OVCAR3 (cell line): ENCODE measurements around a stretch of chr3.

DNA sequence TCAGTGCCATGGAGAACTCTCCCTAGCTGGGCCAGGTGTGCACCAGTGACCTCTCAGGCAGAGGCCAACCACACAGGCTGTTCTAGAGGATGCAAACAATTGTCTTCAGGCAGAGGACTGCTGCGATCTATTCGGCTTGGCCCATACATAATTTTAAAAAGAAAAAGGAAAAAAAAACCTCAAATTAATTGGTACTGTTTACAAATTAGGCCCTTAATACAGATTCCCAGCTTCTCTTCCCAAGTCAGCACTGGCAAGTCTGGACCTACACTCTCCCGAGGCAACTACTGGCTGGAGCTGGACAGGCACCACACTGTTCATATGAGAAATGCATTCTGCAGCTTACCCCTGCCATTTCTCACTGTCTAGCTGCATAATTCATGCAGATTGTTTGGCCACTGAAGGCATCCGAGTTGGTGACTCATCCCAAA, 45.1 kb downstream of the ROPN1B start:
- RRBS, result no CpG with 5 or more reads among the region's 4 CpGs

GRCh38 chr3:126129989-126130400, 46.1 kb upstream of the SLC41A3 start:
- RRBS, result no CpG with 5 or more reads among the region's 9 CpGs

DNA sequence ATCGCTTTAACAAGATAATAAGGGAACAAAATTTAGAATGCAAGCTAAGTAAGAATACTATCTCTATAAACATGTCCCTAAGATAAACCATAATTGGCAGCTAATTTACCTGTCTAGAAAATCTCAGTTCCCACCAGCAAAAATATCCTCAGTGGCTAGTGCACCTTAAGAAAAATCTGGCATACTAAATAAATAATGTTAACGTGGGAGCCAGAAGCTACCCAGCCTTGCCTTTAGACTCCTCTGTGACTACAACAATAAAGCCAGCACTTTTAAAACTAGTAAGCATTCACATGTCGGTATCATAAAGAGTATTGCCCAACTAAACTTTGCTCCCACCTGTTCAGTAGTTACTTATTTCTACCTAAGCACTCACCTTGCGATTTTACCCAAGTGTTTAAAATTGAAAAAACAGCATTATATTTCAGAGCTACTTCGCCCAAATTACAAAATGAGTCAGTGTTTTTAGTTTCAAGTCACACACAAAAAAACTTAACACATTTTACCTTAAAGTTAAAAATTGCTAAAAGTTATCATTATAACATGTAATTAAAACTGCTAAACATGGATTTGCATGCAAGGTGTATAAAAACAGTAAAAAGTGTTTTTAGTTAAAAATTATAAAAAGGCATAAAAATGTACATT, 12.8 kb downstream of the ALDH1L1 start:
- RRBS, result no CpG with 5 or more reads among the region's 5 CpGs

GRCh38 chr3:126345454-126346489, 11.4 kb downstream of the KLF15 start:
- RRBS, result no CpG with 5 or more reads among the region's 11 CpGs

DNA sequence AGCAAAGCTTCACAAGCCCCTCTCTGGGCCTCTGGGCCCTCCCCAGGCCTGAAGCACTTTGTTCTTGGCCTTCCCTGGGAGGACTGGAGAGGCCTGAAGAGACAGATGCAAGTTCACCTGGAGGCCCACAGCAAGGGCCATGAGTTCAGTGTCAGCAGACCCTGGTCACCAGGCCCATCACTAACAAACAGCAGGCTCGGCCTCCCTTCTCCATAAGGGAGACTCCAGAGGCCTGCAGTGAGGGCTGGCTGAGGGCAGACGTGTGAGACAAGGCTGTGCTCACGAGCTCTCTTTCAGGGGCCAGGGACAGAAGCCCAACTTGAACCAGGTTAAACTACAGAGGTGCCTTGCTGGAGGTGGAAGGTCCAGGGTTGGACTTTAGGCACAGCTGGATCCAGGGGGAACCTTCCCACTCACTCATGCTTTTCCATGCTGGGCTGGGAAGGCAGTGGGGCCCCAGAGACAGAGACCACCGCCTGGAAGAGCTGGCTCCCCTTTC, 18.9 kb downstream of the CFAP100 start:
- RRBS, result no CpG with 5 or more reads among the region's 4 CpGs

- RRBS, result no CpG with 5 or more reads among the region's 9 CpGs
Measured at GRCh38 chr3:126462166-126462569, 13.5 kb downstream of the ZXDC start.

GRCh38 chr3:126476127-126476884, 615 bp upstream of the ZXDC start:
- RRBS, result 2% methylated on average over 7 of the region's 65 CpGs

DNA sequence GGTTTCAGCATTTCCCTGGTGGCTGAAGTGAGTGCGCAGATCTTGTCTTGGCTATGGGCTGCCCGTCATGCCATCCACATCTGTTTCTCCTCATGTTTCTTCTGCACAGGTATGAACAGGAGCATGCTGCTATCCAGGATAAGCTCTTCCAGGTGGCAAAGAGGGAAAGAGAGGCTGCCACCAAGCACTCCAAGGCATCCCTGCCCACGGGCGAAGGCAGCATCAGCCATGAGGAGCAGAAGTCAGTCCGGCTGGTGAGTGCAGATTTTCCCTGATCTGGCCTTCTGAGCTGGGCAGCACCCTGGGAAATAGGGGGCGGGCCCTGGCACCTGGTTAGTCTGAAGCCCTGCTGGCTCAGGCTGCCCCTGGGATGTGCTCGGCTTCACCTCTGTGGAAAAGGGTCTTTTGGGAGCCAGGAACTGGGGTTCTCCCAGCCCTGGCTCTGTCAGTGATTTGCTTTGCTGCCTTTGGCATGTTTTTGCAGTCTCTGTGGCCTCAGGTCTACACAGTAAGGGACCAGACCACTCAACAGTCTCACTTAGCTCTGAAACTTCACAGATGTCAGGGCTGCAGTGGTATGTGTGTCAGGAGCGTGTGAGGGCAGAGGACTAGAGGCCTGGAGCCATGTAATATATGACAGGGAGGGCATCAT, 29.1 kb downstream of the CHCHD6 start:
- RRBS, result no CpG with 5 or more reads among the region's 8 CpGs

DNA sequence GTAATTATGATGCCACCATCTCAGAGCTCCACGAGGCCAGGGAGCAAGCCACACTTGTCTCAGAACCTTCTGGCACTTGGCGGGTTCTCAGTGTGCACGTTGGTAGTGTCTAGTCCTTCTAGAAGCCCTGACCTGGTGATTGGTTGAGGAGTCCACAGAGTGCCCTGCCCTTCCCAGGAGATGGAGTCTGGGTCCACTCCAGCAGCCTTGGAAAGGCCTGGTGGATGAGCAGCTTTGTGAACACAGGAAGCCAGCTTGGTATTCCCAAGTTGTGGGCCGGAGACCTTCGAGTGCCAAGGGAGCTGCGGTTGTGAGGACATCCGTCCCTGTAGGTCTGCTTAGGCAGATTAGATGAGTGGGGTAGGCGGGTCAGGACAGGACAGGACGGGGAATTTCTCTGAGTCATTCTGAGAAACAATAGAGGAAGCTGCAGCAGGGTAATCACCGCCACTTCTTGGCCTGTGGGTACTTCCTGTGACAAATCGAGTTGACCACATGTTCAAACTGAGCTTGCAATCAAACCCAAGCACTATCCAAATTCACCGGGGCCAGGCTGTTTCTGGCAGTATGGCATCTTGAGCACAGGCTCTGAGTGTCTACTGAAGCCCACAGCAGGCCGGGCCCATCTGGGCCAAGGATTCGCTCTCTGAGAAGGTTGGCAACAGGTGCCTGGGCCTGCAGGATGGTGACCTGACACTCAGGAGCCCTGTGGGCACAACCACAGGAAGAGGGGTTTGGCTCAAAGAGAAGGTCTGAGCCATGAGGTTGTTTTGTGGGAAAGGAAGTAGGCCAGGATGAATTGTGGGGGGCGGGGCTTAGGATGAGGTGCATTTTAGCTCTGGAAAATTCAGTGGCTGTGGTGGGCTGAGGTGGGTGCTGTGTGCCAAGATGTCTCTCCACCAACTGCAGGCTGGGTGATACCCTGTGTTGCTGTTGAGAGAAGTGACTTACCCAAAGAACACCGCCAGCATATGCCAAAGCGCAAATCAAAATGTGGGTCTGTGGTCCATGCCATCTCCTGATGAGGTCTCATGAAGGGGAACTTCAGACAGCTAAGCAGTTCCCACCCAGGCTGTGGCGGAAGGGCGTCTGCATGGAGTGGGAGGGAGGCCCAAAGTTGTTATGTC, 71.4 kb upstream of the PLXNA1 start:
- RRBS, result 90% methylated on average over 2 of the region's 19 CpGs

DNA sequence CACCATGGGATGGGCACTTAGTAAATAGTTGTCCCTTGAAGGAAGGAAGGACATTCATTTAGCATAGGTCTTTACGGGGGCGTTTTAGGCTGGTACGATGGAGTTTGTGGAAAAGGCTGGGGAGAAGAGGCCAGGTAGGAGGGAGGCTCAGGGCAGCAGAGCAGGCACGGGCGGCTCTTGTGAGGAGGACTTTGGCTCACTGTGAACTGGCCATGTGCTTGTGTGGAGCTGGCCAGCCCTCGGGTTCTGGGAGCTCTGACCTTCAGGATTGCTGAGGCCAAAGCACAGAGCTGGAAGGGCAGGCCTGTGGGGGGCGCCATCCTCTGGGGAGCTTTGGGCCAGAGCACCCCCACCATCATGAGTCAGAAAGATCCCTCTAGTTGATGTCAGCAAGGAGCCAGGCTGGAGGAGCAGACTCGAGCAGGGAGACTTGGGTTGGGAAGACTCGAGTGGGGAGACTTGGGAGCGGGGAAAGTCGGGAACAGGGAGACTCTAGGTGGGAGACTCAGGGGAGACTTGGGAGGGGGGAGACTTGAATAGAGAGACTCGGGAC, 37.8 kb upstream of the PLXNA1 start:
- RRBS, result no CpG with 5 or more reads among the region's 12 CpGs

DNA sequence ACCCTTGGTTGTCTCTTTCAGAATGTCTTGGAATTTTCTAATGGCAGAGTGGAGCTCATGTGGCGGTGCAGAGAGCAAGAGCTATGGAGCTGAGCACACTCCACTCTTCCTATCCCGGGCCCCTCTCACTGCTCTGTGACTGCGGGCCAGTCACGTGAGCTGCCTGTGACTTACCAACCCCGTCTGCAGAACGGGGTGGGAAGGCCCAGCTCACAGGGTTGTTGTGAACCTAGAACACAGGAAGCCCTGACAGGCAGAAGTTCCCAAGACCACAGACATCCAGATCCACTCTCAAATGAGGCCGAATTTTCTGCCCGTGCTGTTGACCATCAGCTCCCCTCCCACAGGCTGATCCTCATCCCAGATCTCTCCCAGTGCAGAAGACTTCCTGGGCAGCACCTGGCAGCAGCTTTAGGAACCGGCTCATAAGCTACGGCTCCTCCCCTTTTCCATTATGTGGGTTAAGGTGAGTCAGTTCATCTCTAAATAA, 35.4 kb upstream of the PLXNA1 start:
- RRBS, result no CpG with 5 or more reads among the region's 10 CpGs

DNA sequence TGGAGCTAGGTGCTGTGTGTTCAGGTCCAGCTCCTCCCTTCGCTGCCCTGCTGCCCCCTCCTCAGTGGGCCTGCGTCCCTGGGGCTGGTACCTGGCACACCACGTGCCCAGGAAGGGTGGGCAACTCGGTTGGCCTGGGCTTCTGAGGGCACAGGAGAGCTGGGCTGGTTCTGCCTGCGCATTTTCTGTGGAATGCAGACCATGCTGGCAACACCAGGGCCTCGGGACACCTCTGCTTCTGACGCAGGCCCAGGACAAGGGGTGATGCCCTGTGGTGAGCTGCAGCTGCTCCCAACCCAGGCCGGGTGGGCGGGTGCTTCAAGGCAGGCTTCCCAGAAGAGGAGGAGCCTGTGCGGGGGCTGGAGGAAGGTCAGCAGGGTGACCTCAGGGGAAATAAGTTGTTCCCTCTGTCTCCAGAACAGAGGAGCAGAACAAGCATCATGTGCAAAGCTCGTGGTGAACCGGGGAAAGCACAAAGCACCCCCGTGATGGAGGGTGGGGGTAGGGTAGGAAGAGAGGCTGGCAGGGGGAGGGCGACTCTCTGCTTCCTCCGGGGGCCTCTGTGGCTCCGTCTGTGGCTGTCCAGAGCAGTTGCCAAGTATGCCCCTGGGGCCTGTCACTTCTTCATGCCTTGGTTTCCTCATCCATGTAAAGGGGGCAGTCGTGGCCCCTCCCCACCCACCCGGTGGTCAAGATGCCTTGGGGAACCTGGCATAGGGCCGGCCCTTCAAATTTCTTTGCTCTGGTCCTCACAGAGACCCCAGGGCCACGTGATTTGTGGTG, 10.9 kb upstream of the PLXNA1 start:
- RRBS, result 86% methylated on average over 5 of the region's 20 CpGs

- RRBS, result no CpG with 5 or more reads among the region's 15 CpGs
Measured at GRCh38 chr3:127138615-127139134, 54.3 kb upstream of the PRR23E start.

DNA sequence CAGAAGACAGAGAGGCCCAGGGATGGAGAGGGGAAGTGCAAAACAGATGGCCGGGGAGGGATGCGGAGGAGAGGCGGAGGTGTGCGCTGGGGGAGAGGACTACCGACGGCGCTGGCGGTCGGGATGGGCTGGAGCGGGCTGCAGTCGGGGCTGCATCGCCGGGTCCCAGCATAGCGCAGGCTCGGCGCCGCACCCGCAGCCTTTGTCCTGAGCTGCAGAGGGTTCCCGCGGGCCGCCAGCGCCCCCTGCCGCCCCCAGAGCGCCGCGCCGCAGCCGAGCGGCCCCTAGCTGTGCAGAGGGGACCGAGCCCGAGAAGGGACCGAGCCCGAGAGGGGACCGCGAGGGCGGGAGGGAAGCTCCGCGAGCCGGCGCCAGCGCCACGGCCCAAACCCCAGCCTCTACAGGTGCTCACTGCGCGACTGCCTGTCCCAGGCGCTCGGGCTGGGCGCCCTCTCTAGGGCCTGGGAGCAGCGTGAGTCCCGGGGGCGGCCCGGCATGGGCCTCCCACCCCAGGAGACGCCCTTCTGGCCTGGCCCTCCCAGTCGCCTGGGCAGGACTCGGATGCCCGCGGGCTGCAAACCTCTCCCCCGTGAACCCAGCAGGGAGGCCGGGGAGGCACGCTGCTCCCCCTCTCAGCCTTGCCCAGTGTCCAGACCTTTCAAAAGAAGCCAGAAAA, 134.9 kb downstream of the TPRA1 start:
- RRBS, result 8% methylated on average over 15 of the region's 59 CpGs

GRCh38 chr3:127542243-127543274, 48.0 kb downstream of the TPRA1 start:
- RRBS, result no CpG with 5 or more reads among the region's 23 CpGs

- RRBS, result 0% methylated on average over 3 of the region's 72 CpGs
Measured at GRCh38 chr3:127671586-127672640, 839 bp upstream of the ABTB1 start.

- RRBS, result no CpG with 5 or more reads among the region's 26 CpGs
Measured at GRCh38 chr3:127675861-127676581, 3.3 kb downstream of the ABTB1 start.

DNA sequence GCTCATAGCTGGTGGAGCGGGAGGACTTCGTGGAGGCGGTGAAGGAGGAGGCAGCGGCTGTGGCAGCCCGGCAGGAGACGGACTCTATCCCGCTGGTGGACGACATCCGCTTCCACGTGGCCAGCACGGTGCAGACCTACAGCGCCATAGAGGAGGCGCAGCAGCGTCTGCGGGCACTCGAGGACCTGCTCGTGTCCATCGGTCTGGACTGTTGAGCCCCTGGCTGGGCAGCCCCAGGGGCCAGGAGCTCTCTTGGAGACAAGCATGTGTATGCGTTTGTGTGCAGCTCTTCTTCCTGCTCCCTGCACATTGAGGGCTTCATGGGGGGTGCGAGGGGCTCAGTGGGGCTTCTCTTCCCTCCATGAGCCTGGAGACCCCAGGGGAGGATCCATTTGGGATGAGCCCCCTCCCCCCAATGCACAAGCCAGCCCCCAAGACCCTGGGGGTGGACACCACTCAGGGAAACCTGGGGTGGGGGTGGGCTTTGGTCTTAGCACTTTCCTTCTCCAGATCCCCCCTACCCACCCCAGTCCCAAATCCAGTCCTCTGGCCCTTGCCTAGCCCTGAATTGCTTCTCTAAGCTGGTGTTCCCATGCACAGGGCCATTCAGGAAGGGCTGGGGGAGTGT, 7.6 kb downstream of the ABTB1 start:
- RRBS, result no CpG with 5 or more reads among the region's 20 CpGs

DNA sequence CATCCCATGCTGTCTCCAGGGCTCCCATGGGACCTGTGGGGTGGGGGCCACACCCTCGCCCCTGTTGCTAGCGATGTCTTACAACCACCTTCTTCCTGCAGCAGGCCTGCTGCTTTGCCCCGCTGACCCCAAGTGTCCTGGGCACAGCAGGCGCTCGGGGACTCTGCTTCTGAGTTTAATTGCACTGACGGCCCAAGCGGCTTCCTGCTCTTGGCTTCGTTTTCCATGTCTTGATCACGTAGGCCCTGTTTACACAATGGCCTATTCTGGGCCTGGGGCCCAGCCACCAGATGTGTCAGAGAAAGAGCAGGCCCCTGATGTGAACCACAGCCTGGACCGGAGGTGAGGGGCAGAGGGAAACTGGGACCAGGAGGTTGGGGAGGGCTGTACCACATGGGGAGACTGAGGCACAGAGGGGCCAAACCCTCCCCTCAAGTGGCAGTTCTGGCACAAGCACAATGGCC, 25.1 kb downstream of the ABTB1 start:
- RRBS, result no CpG with 5 or more reads among the region's 10 CpGs

DNA sequence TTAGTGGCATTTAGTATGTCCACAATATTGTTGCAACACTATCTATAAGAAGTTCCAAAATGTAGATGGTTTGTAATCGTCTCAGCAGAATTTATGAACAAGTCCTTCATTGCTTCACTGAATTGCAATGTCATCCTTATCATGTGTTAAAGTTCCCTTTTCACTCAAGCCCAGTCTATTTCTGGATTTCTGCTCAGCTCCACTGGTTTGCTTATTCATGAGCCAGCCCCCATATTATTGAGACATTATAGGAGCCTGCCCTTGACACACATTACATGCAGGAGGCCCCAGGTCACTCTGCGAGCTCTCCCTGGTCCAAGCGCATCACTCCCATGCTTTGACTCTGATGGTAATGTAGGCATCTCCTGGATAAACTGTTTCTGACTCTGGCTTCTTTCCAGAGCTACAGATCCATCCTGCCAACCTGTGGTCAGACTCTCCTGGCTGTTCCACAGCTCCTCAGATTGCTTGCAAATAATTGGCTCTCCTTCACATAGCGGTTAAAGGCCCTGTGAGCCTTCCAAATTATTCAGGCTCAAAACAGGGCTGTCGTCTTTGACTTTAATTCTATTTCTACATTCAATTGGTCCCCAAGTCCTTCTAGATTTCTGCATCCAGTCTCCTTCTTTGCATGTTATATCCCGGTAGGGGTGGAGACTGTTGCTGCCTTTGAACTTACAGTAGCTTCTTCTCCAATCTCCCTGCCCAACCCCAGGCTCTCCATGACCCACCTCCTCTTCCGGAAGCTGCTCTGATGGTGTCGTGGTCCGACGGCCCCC, 57.0 kb downstream of the ABTB1 start:
- RRBS, result over 99% methylated on average over 2 of the region's 10 CpGs